Camera-type eye (tissue), 1 donor: ENCODE measurements around a stretch of chr5.

DNA sequence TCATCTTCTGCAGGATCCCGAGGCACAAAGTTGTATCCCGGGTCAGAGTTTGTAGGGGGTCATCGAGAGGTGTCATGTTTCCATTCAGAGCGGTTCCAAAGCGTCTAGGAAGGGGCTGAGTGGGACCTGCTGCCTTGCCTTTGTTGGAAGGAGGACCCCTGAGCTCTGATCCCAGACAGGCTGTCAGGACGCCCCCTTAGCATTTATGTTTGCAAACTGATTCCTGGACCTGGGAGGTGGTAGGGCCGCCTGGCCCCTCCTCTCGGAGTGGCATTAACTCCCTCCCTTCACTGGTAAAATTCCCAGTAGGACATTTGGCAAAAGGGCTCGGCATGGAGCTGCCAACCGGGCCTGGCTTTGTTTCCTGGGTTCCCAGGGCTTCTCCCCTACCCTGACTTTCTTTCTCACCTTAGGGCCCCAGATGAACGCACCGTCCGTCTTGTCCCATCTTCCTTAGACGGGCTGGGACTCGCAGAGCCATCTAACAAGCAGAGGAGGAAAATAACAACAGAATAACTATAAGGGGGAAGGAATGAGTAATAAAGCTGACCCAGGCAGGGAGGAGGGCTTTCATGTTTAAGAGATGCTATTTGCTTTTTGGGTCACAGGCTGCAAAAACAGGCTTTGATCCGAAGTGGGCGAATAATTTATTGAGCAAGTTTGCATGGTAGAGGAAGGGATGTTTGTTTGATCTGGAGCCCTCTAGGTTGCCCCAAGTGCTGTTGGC, 2.6 kb downstream of the JADE2 start:
- RAMPAGE, long total RNA: no peak

DNA sequence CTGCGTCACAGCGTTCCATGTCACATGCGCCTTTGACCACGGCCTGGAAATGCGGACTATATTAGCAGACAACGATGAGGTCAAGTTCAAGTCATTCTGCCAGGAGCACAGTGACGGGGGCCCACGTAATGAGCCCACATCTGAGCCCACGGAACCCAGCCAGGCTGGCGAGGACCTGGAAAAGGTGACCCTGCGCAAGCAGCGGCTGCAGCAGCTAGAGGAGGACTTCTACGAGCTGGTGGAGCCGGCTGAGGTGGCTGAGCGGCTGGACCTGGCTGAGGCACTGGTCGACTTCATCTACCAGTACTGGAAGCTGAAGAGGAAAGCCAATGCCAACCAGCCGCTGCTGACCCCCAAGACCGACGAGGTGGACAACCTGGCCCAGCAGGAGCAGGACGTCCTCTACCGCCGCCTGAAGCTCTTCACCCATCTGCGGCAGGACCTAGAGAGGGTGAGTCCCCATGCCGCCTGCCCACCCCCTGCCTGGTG, 40.7 kb downstream of the JADE2 start:
- RAMPAGE, long total RNA: no peak

- RAMPAGE, long total RNA: no peak
These were observed 843 bp downstream of the CAMLG start for GRCh38 chr5:134738928-134739854.

GRCh38 chr5:134928250-134928628, 23.3 kb downstream of the PCBD2 start:
- RAMPAGE, long total RNA: no peak

DNA sequence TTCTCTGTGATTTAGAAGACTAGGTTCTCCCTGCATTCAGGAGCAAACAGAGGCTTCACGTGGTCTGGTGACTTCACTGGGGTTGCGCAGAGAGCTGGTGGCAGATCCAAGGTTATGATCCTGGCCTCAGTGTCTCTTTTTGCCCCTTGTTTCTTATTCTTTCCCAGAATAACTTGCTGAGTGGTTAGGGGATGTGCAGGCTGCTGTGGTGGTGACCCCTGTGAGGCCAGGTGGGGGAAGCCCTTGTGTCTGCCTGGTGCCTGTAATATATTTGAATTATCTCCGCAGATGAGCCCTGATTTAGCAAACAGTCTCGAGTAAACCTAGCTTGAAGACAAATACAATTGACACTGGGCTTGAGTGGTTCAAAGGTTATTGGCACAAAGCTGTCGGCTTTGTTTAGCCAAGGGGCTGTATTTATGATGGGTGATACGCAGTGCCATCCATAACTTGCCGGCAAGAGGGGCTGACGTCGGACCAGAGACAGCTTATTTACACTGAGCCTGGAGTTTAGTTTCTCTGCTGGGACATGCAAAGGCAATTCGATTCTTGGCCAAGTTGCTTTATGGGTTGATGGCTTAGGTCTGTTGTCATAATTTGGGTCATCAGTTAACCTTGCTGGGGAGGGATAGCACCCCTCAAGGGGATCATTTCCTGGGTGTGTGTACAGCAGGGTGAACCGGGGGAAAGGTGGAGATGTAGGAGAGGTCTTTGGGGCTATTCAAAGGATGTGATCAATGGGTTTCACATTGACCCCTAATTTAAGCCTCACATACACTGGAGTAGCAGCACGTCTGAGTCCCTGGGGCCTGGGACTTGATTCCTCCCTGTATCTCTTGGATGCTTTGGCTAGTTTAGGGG, 20.0 kb upstream of the PITX1 start:
- RAMPAGE, long total RNA: no peak

DNA sequence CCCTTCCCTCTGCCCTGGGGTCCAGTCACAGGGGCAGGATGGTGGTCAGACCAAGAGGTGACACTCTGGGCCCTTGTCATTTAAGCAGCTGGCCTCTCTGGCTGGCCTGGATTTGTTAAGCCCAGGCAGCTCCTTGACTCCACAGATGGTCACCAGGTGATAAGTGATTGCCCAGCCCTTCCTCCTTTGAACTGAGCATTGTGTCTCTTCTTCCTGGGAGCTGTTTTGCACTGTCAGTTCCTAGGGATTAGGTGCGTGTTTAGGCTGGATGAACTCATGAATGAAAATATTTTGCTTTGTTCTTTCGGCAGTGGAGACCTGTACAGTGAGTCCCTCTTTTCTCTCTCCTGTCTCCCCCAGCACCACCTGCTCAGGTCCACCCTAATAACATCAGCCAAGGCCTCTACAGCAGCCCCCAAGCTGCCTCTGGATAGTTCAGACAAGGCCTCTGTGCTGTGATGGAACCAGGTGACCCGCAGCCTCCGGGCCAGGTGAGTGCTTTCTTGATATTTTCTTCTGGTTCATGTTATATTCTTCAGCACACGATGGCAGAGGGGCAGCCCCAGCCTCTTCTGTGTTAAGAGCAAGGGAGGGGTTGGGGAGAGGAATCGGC, 139.8 kb upstream of the PITX1 start:
- RAMPAGE, long total RNA: no peak

DNA sequence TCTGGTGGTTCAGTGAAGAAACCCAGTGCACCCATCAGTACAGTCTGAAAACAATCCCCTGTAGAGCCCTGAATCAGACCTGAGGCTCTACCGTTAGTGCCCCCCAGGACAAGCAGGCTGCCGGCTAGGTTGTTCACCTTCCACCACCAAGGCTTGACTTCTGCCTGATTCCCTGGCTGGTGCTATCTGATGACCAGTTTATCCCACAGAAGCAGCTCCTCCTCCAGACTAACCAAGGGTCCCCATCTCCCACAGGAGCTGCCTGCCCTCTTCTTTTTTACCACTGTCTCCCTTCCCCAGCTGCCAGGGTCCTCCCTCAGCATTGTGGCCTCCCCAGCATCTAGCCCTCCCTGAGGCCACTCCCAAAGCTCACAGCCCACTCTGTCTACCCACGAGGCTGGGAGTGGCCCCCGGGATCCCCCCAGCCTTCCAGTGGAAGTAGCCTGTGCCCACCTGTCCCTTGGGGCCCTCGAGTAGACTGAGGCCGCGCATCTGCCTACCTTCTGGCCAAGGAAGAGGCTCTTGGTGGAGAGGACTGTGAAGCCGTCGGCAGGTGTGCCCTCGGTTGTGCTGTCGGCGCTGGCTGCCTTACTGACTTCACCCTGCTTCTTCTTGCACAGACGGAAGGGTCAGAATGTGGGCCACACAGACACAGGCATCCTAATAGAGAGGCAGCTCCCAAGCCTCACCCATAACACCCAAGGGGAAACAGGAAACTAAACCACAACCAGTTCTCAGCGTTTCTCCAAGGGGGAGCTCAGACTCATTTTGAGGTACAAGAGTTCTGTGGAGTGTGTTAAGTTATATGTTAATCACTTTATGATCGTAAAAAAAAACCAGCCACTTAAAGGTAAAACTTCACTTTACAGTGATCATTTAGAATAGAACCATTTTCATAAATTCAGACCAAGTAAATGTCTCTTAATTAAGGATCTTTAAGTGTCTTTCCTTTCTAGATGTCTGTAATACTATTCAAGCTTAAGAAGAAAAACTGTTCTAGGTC, 38.7 kb downstream of the MACROH2A1 start:
- RAMPAGE, long total RNA: no peak

DNA sequence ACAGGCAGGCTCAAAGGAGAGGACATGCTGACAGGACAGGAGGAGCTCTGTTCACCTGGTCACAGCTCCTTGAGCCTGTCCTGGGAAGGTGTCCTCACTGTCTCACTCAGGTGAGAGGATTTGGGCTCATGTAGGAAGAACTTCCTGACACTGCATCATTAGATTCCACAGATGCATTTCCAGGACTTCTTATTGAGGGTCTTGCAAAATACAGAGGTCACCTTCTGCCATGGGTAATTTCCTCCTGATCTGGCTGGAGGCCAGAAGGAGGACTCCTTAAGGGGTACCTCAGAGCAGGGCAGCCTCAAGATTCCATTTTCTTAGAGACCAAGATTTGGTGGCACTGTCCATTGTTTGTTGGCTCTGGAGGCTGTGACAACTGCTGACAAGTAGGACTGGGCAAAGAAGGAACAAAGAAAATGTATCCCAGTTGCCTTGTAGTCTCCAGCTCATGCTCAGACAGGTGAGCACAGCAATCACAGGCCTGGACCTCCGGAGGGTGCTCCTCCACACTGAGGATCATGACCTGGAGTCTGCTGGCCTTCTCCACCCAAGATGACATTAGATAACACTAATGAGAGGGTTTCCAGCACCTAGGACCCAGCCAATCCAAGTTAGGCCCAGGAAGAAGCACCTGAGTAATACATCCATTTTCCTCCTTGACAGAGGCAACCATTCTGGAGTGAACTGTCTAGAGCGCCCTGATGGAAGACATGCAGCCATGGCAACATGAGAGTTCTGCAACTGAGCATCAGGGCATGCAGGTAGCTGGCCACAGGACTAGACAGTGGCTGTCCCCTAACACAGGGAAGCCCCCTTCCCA, 30.6 kb downstream of the MACROH2A1 start:
- RAMPAGE, long total RNA: no peak

DNA sequence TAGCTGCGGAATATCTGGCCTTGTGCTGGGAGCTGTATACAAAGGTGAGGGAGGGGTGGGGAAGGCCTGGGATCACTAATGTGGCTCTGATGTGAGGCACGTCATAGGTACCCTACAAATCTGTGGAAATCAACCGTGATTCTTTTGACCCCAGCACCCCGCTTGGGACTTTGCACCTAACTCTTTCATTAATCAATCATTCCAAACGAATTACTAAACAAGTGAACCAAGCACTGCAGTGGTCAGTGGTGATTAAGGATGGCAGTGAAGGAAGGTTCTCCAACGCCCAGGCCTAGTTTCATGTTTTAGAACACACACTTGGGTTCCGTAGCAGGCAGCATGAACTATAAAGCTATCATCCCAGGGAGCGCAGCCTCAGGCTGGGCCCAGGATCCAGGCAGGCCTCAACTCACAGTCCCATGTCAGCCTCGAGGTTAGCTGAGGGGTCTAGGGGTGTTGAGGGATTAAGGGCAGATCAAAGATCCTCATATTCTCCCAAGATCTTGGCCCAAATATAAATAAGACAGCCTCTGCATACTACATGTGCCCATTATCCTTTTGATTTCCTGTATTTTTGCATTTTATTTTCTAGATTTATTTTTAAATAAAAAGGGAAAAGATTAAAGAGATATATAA, 18.7 kb downstream of the MACROH2A1 start:
- RAMPAGE, long total RNA: no peak

DNA sequence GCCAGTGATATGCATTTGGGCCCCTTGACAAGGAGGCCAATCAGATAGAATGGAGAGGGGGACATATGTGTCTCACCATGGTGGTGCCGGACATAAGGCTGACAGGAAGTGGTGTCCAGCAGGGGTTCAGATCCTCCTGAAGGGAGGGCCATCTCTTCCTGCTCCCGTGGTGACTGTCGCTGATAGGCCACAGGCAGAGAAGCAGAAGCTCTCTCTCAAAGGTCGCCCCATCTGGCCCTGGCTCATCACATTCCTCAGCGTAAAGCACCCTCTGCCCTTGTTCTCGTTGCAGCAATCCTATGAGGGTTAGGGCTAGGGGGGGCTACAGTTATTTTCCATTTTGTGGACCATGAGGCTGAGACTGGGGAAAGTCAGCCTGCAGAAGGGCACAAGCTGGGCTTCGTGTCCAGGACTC, 13.0 kb downstream of the DCANP1 start:
- RAMPAGE, long total RNA: no peak

DNA sequence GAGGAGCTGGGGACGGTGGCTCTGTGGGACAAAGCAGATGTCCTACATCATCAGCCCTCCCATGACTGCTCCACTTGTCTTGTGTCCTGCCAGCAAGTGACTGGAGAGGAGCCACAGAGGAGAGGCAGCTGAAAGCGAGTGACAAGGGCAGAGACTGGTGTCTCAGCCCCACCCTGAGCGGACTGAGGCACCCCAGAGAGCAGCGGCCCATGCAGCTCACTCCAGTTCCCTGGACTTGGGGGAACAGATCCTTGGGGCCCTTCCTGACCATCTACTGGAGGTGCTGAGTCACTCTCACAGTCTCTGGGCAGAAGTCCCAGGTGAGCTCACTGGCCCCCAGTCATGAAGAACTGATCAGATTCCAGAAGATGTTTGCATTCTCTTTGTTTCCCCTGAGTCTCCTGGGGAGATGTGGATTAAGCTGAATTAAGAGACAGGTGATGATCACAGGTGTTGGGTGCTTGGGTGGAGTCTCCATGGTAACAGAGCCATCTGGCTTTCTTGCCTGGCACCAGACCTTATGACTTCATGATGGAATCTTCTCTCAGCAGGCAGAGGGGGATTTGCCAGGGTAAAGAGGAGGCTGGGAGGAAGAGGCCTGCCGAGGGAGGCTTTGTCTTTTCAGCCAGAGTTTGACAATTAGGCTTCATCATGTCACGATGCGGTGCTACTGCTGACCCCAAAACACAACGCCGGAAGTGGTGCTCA, 13.1 kb upstream of the SLC25A48 start:
- RAMPAGE, long total RNA: no peak

DNA sequence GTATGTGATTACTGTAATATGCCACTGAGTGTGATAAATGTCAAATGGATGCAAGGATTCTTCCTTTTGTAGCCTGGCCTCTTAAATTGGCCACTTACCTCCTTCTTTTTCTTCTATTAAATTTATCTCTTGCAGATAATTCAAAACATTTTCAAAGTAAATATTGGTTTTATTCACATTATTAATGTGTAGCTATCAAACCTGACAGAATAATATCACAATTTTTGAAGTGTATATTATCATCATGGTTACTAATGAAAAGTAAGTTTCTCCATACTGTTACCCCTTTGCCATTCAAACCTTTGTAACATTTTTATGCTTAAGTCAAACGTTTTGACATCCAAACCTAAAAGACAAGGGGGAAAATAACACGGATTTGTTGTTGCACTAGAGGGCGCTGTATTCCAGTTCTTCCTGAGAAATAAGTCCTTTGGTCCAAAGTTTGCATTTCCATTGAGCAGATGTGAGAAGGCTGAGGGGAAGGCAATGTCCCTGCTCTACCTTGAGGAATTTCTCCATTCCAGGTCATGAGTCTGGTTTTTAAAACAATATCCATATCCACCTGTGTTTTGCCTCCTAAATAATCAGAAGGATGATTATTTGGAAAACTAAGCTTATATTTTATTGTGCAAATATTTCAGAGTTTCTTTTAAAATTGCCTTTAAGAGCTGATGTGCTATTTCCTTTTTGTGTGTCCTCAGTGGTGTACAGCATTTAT, 9.9 kb downstream of the LECT2 start:
- RAMPAGE, long total RNA: no peak

DNA sequence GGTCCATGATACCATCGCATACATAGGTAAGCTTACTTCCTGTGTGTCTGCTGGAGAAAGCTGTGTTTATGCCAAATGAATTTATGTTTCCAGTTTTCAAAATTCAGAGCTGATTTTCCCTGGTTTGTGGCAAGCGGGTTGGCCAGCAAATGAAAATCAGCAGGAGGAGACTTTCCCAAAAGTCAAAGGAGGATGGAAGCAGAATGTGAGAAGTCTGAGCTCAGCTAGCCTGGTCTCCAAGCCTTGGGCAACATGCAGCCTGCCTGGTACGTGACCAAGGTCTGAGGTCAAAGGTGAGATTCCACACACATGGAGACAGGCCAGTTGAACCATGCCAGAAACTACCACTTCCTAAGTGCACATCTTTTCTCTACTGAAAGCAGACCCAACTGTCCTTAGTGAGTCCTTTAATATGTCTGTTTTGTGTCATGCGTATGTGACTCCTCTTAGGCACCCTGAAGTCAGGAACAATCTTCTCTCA, 10.0 kb upstream of the TGFBI start:
- RAMPAGE, long total RNA: no peak

GRCh38 chr5:136062909-136063917, 34.4 kb downstream of the TGFBI start:
- RAMPAGE, long total RNA: no peak

GRCh38 chr5:136070466-136071467, 42.0 kb downstream of the TGFBI start:
- RAMPAGE, long total RNA: no peak

DNA sequence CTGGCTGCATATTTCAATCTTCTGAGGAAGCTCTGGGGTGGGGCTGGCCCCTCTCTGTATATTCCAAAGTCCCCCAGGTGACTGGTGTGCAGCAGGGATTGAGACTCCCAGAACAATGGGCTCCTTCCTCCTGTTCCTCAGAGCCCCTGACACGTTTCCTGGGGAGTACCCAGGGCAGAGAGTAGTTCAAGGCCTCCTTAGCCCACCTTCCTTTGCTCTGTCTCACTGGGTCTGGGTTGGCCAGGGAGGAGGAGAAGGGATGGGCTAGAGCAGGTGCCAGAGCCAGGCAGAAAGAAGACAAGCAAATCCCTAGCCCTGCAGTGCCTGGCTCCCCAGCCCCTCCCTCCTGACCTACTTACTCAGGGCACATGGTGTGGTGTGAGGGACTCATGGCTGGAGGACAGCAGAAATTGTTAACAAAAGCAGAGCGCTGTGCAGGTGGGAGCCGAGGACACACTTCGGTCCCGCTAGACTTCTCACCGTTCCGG, 263.6 kb upstream of the TRPC7 start:
- RAMPAGE, long total RNA: no peak

- RAMPAGE, long total RNA: no peak
These were observed 520.0 kb downstream of the SPOCK1 start for GRCh38 chr5:136979058-136979641.

DNA sequence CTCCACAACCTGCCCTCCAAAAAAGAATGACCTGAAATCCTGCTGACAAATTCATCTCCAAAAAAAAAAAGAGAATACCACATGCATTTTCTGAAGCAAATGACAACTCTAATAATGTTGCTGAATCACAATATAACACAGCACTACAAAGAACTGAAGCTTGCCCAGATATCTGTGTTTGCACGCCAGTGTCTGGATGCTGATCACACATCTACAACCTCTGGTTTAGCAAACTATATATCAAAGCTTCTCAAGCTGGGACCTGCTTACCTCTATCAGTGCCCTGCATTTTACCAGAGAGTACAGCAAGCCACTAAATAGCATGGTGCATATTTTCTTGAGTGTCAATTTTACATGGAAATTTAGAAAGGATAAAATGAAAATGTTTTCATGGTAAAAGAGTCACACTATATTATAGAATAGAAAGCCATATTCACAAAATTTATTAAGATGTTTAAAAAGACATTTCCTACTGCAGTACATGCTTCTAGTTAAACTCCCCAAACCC, 73.7 kb downstream of the SPOCK1 start:
- RAMPAGE, long total RNA: no peak

DNA sequence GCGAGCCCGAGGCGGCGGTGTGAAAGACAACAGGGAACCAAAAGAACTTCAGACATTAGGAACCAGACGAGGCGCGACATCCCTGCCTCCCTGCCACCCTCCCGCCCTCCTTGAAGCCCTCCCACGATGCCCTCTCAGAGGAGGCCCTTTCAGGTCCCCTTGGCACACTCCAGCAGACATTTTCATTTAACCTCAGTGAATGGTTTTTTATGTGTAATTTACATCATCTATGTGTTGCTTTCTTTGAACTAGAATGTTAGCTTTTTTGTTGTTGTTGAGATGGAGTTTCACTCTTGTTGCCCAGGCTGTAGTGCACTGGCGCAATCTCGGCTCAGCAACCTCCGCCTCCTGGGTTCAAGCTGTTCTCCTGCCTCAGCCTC, 1.0 kb upstream of the HNRNPA0 start:
- RAMPAGE, long total RNA: no peak

- RAMPAGE, long total RNA: no peak
These were observed 48.4 kb upstream of the HNRNPA0 start for GRCh38 chr5:137802667-137802853.